Sciatic nerve (tissue), 1 donor: ENCODE measurements around a stretch of chr12.

GRCh38 chr12:52896564-52897106, 8.2 kb downstream of the KRT8 start:
- PRO-cap = no peak

GRCh38 chr12:52941881-52942435, 7.0 kb upstream of the KRT18 start:
- PRO-cap = no peak

- PRO-cap = no peak
Observed at GRCh38 chr12:52970115-52970702, 21.3 kb downstream of the KRT18 start.

DNA sequence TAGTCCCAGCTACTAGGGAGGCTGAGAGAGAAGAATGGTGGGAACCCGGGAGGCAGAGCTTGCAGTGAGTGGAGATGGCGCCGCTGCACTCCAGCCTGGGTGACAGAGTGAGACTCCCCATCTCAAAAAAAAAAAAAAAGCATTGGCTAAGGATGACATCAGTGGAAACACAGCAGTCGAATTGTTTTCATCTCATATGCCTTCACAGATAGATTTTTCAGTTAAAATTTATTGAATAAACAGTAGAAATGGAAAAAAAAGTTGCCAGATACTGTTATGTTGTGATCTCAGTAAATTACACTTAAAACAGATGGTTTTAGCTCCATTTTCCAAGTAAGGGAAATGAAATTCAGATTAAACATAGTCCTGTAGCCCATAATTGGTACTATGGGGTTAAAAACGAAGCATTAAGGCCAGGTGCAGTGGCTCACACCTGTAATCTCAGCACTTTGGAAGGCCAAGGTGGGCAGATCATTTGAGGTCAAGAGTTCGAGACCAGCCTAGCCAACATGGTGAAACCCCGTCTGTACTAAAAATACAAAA, 21.4 kb upstream of the TNS2 start:
- PRO-cap = no peak

- PRO-cap = no peak
Observed at GRCh38 chr12:53039980-53040455, 9.8 kb upstream of the TNS2 start.

DNA sequence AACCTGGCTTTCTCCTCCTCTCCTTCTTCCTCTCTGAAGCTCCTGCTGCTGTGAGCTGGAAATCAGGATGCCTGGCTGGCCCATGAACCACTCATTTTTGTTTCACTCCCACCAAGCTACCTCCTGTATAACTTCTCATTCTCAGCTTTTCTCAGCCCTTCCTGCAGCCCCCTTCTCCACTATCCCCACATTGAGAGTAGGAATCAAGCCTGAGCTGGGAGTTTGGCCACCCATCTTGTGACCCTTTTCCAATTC, 5.2 kb upstream of the TNS2 start:
- PRO-cap = no peak

DNA sequence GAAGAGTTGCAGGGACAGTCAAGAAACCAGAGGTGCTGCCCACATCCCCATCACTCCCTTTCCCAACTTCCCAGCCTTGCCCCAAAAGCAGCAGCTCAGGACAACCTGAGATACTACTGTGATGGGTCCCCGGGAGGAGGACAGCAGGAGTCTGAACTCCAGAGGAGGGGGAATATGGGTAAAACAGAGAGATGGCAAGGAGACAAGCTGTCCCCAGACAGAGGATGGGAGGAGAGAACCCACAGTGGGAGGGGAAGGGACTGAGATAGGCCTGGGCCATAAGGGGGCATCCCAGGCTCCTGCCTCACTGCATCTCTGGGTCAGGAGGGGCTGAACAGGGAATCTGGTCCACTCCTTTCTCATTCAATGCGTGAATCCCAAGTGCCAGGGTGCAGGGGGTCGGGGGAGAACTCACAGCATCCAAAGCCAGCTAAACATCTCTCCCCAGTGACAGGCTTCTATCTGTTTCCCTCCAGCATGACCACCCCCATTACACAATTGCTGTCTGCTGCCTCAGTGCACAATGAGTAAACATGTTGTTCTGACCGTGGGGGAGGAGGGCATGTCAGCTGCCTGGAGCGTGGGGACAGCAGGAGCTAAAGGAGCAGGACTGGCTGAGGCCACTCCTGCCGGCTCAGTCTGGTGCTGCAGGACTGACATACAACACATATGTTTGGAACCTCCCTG, 1.1 kb downstream of the TNS2 start:
- PRO-cap = bidirectional peak, plus-strand start at position 217 of the sequence, minus-strand start at position 153 of the sequence; bidirectional peak, plus-strand start at position 637 of the sequence, minus-strand start at position 449 of the sequence

DNA sequence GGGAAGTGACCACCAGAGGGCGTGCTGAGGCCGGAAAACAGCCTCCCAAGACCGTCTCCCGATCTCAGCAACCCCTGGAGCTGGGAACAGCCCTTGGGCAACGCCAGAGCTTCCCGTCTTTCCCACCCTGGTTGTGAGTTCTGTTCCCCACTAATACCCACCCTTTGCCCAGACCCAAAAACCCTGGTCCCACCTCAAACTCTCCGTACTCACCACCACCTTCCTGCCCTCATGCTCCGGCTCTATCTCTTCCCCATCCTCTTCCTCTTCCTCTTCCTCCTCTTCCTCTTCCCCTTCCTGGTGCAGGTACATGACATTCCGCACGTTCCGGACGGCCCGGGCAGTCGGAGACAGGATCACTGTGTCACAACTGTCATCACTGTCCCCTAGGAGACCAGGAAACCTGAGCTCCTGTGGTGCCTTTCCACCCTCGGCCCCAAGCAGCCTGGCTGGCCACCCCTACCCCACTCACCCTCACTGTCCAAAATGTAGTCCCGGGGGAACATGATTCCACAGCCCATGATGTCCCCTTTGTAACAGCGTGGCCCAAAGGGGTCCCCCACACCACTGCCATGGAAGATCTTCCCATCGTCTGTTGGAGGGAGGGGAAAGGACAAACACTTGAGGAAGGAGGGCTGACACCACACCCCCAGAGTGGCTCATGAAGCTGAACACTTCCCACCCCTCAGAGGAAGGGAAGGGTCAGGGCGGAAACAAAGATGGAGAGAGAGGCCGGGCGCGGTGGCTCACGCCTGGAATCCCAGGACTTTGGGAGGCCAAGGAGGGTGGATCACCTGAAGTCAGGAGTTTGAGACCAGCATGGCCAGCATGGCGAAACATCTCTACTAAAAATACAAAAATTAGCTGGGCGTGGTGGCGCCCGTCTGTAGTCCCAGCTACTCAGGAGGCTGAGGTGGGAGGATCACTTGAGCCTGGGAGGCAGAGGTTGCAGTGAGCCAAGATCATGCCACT, 12.8 kb downstream of the SPRYD3 start:
- PRO-cap = bidirectional peak, plus-strand start at position 716 of the sequence, minus-strand start at position 594 of the sequence

DNA sequence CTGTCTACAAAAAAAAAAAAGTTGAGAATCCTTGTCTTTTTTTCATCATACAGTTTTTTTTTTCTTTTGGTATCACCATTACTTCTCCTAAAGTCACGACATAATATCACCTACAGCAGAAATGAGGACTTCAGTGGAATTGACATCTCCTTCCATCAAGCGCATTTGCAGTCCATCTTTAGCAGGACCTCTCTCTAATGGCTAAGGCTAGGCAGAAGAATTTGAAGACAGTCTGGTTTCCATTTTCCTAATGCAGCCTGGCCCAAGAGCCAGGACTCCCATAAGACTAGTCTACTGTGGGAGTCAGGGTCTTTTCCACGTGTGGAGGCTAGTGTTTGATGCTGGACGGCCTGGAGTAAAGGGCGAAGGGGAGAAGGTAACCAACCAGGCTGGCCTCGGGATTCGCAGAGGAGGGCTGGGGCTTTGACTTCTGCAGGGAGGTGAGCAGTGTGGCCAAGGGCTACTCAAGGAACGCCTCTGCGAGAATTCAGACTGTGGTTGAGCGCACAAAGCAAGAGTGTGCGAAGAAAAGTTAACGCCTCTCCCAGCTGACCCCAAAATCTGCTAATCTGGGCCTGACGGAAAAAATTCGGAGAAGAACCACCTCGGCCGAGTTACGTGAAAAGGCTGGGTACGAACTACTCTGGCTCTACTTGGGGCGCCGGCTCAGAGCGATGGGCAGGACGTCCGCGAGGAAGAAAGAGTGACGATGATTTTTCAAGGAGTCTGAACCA, 692 bp upstream of the ZNF740 start:
- PRO-cap = bidirectional peak, plus-strand start at position 407 of the sequence, minus-strand start at position 409 of the sequence

DNA sequence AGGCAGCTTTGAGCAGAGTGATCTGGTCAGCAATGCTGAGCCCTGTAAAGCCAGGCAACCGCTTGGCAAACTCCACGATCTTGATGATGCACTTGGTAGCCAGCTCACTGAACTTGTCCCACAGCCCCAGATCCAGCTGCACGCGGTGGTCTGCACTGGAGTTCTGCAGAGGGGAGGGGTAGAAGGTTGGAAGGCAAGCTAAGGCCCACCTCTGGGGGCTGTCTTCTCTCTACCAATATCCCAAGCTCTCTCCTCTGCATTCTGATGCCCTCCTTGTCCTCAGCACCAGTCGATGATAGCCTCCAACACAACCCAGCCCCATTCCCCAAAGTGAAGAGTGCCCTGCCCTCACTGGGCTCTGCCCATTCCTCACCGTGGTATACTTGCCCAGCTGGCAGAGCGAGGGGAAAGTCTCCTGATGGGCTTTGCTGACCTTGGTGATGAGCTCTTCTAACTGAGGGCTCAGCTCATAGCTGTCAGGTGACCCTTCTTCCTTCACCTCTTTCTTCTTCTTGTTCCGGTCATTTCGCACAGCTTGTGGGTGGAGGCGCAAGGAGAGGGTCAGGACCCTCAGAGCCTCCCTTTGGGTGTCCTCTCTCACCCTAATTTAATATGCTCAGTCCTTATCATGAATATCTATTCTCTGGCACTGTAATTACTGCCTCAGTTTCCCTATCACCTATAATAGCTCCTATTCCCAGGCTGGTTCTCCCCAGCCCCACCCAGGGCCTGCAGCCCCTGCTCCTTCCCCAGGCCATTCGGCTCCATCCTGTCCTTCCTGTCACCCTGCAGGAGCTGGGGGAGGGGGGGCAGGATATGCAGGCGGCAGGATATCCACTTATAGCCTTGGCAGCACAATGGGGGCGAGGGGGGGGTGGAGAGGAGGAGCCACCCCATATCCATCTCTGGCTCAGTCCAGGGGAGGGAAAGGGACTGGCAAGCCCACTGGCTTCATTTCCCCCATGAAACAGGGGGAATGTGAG, 7.3 kb upstream of the ITGB7 start:
- PRO-cap = bidirectional peak, plus-strand start at position 913 of the sequence, minus-strand start at position 768 of the sequence

- PRO-cap = no peak
Observed at GRCh38 chr12:53252457-53253205, 736 bp downstream of the MFSD5 start.

DNA sequence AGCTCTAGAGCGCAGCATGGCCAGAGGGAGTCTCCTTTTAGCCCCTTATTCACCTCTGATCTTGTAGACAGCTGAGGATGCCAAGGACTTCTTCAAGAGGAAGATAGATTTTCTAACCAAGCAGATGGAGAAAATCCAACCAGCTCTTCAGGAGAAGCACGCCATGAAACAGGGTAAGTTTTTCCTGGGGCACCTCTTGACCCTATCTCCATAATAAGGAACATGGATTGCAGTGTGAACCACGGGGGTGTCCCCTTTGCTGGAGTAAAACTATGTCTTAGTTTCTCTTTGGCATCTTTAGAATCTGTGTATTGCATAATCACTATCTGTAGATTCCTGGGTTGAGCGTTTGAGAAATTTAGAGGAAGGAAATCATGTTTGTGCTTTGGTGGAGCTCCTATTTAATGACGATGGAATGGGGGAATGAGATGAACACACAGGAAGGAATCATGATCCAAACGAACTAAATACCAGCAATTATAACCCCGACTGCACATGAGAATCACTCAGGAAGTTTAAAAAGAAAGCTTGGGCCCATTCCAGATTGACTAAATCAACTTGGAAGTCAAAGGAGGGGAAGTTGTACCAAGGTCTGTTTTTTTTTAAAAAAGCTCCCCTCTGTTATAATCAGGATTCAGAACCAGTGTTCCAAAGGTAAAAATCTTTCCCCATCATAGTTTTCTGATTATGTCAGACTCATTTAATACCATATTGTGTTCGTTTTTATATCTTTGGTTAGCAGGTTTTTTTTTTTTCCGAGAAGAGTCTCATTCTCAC, 1.3 kb upstream of the MYG1 start:
- PRO-cap = no peak

GRCh38 chr12:53323916-53324419, 2.6 kb upstream of the AAAS start:
- PRO-cap = no peak

DNA sequence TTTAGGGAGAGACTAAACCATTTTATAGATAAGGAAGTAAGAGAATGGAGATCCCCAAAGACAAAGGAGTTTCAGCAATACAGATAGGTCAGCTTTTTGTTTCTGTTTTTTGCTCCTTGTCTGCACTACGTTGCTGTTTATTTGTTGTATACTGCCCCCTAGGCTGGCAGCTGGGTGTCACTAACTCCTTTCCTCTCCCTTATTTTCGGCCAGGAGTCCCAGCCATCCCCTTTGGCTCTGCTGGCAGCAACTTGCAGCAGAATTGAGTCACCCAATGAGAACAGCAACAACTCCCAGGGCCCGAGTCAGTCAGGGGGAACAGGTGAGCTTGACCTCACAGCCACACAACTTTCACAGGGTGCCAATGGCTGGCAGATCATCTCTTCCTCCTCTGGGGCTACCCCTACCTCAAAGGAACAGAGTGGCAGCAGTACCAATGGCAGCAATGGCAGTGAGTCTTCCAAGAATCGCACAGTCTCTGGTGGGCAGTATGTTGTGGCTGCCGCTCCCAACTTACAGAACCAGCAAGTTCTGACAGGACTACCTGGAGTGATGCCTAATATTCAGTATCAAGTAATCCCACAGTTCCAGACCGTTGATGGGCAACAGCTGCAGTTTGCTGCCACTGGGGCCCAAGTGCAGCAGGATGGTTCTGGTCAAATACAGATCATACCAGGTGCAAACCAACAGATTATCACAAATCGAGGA, 2.1 kb downstream of the SP1 start:
- PRO-cap = no peak

DNA sequence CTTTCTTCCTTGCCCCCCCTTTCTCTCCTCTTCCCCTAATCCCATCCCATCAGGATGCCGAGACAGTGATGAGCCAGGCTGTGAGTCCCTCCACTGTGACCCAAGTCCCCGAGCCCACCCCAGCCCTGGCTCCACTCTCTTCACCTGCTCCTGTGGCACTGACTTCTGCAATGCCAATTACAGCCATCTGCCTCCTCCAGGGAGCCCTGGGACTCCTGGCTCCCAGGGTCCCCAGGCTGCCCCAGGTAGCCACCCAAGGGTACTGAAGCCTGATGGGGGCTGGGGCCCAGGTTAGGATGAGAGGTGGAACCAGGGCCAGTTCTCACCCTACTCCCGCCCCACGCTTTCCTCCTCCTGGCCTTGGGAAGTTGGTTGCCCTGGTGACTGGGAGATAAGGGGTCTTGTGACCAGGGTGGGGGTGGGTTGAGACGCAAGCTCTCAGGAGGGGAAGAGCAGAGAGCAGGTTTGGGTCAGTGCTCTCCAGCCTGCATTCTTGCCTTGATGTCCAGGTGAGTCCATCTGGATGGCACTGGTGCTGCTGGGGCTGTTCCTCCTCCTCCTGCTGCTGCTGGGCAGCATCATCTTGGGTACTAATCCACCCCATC, 1.1 kb downstream of the AMHR2 start:
- PRO-cap = no peak

DNA sequence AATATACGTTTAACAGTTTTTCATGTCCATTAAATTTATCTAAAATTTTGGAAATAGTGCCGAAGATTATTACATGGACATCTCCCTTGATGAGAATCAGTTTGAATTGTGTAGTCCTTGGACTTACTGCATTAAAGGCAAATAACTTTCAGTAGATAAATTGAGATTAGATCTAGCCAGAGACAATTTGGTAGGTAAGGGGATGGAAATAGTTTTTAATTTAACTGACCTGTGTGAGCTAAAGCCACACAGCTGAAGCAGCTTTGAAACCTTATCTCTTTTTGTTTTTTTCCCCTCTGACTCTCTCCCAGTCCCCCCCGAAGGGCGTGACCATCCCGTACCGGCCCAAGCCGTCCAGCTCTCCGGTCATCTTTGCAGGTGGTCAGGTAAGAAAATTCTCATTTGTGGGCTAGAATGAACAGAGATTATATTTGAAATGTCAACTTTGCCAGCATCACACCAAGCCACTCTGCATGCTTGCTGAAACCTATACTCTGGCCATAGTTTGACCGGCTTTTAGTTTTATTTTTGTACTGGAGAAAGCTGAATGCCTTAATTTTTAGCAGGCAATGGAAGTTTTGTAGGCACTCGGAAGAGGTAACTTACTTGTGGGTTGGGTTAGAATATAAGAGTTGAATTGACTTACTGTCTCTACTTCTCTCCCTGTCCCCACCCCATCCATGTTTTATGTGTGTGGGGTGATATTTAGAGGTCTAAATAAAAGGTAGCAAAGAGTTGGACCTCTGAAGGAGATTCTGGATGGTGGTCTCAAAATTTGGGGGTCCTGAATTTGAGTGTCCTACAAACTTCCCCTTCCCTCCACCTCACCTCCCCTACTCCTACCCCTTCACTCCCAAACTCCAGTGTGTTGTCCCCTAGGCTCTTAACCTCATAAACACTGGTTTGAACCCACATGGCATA, 10.5 kb downstream of the PCBP2 start:
- PRO-cap = no peak

DNA sequence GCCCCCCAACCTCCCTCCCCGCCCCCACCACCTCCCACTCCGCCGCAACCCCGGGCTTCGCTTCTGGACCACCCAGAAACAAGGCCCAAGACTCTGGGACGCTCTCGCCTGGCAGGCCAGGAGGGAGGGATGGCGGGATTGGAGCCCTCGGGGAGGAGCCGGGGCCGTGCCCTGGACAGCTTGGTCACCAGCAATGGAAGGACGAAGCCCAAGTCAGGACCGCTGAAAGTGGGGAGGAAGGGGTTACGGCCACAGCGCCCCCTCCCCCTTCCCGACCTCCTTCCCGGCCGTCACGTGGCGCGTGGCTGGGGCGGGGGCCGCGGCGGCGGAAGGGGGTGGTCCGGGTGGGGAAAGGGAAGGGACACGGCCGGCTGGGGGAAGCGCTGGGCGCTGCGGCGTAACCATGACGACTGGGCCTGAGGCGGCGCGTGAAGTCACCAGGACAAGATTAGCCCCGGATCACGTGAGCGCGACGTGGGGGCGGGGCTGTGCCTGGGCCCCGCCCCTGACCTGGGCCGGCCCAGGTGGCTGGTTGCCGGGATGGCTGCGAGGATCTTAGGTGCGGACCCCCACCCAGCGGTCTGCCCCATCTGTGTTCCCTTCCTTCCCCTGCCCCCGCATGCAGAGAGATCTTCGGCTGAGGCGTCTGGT, 6.4 kb downstream of the MAP3K12 start:
- PRO-cap = bidirectional peak, plus-strand start at position 531 of the sequence, minus-strand start at position 282 of the sequence

- PRO-cap = no peak
Observed at GRCh38 chr12:53711394-53712091, 15.7 kb downstream of the CALCOCO1 start.

DNA sequence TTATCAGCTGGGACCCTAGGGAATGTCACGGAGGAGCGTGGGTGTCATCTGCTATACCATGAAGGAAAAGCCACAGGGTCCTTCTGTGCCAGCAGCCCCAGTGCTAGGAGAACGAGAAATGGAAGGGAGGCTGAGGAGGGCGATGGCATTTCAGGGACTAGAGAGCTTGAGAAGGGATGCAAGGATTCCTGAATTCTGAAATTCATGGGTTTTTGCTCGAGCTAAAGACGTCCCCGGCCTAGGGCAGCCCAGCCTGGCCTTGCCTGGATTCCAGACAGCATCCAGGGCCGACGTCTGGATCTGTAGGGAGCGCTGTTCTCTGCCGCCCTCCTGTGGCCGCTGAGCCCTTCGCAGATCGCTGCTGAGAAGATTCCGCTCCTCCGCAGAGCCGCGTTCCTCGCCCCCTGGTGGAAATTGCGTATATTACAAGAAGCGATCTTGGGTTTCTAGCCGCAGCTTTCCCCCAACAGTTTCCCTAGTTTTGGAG, 19.2 kb upstream of the CALCOCO1 start:
- PRO-cap = no peak

DNA sequence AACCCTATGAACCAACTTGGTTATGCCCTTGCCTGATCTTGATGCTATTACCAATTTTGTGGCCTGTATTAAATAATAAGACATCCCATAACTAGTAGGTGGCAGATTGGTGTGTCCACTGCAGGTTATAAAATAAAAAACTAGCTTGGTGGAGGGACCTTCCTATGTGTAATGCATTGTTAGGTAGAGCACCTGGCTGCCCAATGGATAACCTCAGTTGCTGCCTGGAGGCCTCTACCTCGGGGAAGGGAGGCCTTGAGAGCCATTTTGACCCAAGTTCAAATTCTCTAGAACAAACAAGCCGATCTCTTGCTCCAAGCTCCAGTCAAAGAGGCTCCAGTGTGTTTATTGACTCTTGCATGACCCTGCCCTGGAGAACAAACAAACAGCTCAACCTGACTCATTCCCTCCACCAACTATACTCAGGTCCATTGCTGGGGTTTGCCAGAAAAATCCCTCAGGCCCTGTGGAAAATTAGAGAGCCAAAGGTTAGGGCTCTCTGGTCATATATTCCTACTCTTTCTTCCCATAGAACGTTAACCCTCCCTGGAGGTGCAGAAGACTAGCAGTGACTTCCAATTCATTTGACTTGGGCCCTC, 98.0 kb upstream of the CALCOCO1 start:
- PRO-cap = no peak